Right common carotid artery plus branches (tissue), 1 donor: ENCODE data around the genes FAM162B, CEP85L and MAN1A1.

GRCh38 chr6:116564891-116565283, 6.4 kb upstream of the RWDD1 start:
- PRO-cap, result no peak

DNA sequence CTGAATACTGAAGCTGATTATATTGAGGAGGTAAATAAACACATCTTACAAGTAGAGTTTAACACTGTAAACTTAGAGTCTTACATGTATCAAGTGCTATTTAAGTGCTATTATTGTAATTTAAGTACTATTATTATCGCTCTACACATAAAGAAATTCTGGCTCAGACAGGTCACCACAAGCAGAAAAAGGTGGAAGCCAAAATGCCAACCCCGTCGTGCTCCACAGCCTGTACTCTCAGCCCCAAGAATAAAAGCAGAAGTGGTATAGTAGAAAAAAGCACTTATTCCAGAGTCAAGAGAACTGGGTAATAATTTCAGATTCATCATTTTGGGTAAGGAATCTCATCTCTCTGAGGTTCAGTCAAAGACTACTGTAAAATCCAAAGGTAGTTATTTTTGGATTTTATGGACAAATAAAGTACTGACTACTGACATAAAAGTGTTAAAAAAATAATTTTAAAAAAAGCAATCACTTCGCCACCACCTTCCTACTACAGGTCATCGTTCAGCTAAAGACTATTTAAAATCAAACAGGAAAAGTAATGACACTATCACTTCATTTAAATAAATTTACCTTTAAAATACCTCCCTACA, 899 bp downstream of the ZUP1 start:
- PRO-cap, result no peak

- PRO-cap, result bidirectional peak, plus-strand start at chr6:116765274, minus-strand start at chr6:116765266; unidirectional peak, minus-strand start at chr6:116765719
These were observed at the start of gene FAM162B for GRCh38 chr6:116765045-116766101. TSS of gene FAM162B (minus strand) at chr6:116765719.

DNA sequence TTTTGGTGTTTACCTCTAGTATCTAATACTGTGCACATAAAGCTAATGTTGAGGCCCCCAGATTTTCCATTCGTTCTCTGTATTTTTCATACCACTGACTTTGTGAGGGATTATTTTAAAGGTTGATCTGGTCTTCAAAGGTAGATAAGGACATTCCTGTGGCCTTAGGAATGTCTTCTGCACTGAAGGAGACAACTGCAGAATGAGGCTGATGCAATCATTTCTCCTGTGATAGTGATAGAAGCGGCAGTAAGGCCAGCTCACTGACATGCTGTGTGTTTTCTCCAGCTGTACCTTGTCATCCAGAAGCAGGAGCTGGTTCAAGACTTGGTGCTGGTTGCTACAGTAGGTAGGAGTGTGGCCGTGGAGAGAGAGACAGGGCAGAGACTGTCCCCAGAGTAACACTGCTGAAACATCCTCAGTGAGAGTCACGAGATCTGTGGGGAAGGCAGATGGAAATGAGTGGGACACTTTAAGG, 53.8 kb downstream of the DCBLD1 start:
- PRO-cap, result no peak

DNA sequence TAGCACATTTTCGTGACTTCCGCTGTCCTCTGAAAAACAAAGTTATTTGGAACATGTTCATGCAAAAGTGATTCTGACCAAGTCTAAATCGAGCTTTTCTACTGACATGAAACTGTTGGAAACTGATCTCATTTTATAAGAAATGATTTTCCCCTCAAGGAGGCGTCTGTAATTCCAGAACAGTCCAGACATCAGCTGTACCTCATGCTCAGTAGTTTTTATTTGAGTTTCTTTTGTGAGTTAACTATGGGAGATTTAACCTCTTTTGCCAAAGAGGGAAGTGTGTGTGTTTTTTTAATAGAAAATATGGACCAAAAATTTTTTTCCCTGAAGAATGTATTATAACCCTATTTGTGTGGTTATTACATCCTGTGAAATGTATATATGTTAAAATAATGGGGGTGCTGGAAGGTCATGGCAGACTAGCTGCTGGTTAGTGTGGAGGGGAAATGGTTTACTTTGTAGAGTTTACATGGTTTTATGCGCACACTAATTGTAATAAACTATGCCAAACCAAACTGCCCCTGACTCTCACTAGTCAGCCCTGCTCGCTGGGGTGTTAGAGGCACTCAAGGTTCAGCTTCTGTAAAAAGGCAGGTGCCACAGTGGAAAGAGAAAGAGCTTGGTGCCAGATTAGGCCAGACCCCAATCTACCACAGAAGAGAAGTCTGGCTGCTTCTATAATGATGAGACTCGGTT, 52.9 kb downstream of the GOPC start:
- PRO-cap, result no peak

DNA sequence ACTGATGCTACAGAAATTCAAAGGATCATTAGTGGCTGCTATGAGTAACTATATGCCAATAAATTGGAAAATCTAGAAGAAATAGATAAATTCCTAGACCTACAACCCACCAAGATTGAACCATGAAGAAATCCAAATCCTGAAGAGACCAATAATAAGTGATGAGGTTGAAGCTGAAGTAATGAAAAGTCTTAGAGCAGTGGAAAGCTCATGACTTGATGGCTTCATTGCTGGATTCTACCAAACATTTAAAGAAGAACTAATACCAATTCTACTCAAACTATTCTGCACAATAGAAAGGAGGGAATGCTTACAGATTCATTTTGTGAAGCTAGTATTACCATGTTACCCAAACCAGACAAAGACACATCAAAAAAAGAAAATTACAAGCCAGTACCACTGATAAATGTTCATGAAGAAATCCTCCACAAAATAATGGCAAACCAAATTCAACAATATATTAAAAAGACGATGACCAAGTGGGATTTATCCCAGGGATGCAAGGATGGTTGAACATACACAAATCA, 23.1 kb downstream of the NUS1 start:
- PRO-cap, result no peak

GRCh38 chr6:118468875-118469325, 79.2 kb upstream of the PLN start:
- PRO-cap, result no peak

GRCh38 chr6:118470438-118471038, 77.6 kb upstream of the PLN start:
- PRO-cap, result no peak

GRCh38 chr6:118651405-118651880, at the start of gene CEP85L:
TSS of gene CEP85L (minus strand) at chr6:118651591.
- PRO-cap, result bidirectional peak, plus-strand start at chr6:118651754, minus-strand start at chr6:118651543

GRCh38 chr6:118839109-118839396, 54.9 kb upstream of the ASF1A start:
- PRO-cap, result no peak

- PRO-cap, result no peak
These were observed 118.0 kb upstream of the FAM184A start for GRCh38 chr6:119196332-119197027.

GRCh38 chr6:119209520-119210558, 131.4 kb upstream of the FAM184A start:
- PRO-cap, result no peak

DNA sequence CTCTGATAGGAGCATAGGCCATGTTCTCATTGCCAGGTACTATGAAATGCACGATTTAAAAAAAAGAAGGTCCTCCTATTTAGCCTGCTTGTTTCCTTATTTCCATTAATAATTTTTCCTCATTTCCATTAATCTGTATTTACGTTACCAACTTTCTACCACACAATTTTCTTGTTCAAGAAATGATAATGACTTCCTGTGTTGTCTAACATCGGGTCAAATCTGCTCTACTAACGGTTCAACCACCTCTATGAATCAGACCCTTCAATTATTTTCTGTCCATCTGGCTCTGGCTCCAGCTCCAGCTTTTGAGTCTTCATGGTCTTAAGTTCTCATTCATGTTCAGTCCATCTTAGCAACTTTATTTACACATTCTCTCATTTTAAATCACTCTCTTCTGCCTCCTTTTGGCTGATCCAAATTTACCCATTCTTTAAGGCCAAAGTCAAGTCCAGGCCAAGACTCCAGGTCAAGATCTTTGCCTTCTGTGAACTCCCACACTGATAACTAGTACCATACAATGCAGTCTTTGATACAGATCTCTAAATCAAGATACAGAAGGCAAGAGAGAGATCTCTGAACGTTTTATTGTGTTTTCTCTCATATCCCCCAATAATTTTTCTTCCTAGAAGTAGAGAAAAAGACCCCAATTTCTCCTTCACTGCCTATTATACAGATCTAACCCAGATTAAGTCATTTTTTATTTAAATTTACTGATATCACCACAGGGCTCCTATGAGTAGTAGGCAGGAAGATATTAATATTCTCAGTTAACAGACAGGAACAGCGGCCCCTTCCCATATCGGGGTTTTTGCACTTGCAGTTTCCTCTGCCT, 98.3 kb downstream of the MAN1A1 start:
- PRO-cap, result no peak

DNA sequence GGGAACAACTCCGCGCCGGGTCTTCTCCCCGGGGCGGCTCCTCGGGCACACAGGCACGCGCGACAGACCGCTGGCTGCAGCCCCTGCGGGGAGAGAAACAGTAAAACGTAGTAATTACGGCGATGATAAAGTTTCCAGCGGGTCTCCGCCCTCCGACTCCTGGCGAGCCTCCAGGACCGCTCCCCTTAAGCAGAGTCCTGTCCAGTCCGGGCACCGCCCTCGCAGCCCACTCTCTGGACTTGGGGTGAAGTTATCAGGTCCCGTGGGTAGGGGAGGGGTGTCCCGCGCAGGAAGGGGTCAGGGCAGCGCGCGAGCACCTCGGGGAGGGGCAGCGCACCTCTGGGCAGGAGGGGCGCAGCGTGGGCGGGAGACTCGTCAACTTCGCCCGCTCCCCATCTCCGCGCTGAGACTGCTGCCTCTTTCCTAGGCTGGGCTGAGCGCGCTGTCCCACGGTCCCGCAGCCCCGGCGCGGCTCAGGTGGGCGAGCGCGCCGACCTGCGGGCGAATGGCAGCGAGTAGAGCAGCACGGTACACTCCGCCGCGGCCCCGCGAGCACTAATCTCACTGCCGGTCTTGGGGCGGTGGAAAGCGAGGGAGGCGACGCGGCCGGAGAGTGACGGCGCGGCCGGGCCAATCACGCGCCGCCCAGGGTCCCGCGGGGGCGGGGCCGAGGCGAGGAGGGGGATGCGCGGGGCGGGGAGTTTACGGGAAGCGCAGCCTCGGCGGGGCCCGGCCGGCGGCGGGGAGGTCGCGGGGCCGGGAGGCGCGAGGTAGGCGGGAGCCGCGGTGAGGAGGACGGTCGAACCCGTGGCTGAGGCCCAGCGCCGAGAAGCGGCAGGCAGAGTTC, at the start of gene MAN1A1:
TSS of gene MAN1A1 (minus strand) at position 557 of the 847 bp plus-strand sequence.
- PRO-cap, result bidirectional peak, plus-strand start at position 192 of the sequence, minus-strand start at position 87 of the sequence; bidirectional peak, plus-strand start at position 714 of the sequence, minus-strand start at position 557 of the sequence

DNA sequence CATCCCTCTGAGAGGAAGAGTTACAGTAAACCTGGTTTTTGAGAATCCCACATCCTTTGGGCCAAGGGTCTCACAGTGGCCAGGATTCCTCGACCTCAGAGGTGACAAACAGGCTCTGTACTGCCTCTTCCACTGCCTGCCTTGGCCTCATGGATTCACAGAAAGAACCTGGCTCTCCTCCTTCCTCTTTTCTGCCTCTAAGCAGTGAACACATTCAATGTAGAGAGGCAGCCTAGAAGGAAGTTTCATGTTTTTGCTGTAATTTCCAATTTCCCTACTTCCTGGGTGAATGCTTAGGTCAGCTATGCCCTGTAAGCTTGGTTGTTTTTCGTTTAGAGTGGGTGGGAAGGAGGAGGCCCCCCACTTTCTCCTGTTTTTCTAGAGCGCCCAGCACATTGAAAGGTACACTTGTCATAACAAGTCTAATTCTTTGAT, 99.7 kb upstream of the MAN1A1 start:
- PRO-cap, result no peak

DNA sequence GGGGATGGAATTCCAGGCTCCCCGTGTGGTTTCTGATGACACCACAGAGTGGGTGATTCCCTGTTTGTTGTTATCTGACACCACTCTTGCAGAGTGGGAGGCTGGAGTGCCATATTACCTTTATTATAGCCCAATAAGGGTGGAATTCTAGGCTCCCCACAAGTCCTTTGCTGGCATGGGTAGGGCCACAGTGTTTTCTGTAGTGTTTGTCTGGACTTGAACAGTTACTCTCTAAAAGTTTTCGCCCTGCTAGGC, 264.7 kb upstream of the MAN1A1 start:
- PRO-cap, result no peak

GRCh38 chr6:120226720-120227189, 877.2 kb upstream of the MAN1A1 start:
- PRO-cap, result no peak

DNA sequence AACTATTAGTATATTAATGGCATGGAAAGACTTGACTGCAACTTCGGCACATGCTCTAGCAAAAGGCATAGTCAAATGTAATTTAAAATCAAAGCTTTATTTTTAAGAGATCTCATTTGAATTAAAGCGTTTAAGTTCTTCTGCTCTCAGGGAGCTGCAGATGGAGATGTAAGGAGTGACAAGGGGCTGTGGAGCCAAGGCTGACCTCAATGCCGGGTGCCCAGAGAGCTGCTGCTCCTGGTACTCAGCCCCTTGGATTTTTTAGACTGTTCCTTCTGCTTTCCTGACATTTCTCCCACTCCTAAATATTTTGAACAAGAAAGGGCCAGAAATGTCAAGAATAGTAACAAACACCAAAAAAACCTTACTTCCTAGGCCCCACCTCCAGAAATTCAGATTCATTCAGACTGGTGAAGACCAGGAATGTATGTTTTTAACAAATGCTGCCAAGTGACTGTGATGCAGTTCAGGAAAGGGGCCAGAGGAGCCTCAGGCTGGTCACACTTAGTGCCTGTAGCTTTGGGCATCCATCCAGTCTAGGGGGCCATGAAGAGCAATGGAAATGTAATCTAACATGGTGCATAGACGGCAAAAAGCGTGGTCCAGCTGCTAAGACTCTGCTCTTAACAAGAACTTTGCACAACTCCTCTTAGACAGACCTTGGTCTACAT, 7.0 kb downstream of the GJA1 start:
- PRO-cap, result no peak

- PRO-cap, result no peak
These were observed 231.3 kb downstream of the GJA1 start for GRCh38 chr6:121666621-121667311.

- PRO-cap, result no peak
These were observed 345.4 kb downstream of the GJA1 start for GRCh38 chr6:121780775-121781407.